GM06990 (cell line): ENCODE measurements around the gene RUFY4.

DNA sequence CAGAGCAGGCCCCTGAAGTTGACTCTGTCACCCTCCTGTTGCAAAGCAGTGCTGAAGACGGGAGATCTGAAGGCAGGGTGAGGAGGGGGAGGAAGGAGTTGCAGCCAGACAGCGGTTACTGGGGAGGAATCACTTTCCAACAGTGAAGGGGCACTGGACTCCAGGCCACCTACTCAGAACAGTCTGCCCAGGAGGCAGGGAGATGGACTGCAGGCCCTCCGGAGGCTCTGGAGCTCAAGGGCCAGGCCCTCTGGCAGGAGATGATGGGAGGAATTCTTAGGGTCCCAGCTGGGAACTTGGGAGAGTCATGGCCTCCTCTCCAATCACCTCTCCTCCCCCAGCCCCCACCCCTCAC, 67.7 kb downstream of the TNS1 start:
- RRBS, result no CpG with 5 or more reads among the region's 3 CpGs

- RRBS, result no CpG with 5 or more reads among the region's 12 CpGs
Observed at GRCh38 chr2:217951366-217952310, 51.2 kb downstream of the TNS1 start.

- RRBS, result no CpG with 5 or more reads among the region's 4 CpGs
Observed at GRCh38 chr2:217975120-217975546, 27.7 kb downstream of the TNS1 start.

GRCh38 chr2:217993834-217994219, 9.0 kb downstream of the TNS1 start:
- RRBS, result no CpG with 5 or more reads among the region's 3 CpGs

DNA sequence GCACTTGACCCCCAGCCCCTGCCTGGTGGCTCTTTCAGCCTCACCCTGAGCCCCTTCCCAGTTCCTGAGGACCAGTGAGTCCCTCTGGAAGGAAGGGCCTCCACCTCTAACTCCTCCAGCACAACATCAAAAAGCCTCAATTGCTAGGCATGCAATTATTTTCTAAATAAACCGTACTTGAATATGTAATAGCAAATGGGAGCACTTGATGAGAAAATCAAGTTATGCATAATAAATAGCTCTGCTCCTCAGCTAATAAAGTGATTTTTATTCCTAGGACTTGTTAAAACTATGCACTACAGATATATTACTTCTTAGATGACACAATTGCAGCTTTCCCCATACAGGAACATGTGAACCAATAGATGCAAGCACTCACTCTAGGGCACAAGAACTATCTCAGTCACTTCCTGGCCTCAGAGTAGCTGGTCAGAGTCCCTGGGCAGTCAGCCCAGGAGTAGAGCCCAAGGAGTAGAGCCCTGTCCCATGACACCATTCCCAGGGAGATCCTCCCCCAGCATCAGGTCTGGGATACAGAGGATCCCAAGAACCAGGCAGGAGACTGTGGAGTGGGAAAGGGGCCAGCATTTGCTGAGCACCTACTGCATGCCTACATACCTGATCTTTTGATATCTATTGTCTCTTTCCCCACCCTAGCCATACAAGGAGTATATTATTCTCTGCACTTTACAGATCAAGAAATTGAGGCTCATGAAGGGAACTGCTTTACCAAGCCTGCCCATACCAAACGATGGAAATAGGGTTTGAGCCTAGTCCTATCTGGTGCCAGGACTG, 2.7 kb downstream of the TNS1 start:
- RRBS, result no CpG with 5 or more reads among the region's 2 CpGs

- RRBS, result no CpG with 5 or more reads among the region's 6 CpGs
Observed at GRCh38 chr2:218063393-218063965, 5.6 kb upstream of the RUFY4 start.

- RRBS, result no CpG with 5 or more reads among the region's 19 CpGs
Observed at GRCh38 chr2:218068700-218069566, at the start of gene RUFY4. RUFY4 (plus strand) TSS chr2:218069253.

DNA sequence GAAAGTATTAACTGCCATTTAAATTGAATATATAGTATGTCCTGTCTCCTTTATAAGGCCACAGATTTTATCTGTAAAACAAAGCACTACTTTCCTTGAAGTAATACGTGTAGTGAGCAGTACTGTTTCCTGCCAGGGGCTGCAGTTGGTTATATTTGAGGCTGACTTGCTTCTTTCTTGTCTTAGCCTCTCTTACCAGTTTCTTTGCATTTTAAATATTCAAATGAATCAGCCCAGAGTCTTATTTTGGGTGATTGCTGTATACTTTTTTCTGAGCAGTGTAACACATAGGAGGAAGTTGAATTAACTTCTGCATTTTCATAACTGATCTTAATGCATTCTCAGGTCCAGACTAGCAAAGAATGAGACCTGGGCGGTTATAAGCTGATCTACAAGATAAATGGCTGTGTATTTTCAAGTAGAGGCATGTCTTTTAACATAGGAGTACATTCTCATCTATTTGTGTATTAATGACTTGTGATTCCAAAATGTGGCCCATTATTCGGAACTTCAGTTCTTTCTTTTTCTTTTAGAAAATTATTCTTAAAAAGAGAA, 1.8 kb downstream of the ARPC2 start:
- RRBS, result no CpG with 5 or more reads among the region's 3 CpGs

GRCh38 chr2:218225649-218226132, 8.7 kb downstream of the ARPC2 start:
- RRBS, result no CpG with 5 or more reads among the region's 2 CpGs

GRCh38 chr2:218246431-218246738, 14.4 kb upstream of the GPBAR1 start:
- RRBS, result no CpG with 5 or more reads among the region's 3 CpGs

DNA sequence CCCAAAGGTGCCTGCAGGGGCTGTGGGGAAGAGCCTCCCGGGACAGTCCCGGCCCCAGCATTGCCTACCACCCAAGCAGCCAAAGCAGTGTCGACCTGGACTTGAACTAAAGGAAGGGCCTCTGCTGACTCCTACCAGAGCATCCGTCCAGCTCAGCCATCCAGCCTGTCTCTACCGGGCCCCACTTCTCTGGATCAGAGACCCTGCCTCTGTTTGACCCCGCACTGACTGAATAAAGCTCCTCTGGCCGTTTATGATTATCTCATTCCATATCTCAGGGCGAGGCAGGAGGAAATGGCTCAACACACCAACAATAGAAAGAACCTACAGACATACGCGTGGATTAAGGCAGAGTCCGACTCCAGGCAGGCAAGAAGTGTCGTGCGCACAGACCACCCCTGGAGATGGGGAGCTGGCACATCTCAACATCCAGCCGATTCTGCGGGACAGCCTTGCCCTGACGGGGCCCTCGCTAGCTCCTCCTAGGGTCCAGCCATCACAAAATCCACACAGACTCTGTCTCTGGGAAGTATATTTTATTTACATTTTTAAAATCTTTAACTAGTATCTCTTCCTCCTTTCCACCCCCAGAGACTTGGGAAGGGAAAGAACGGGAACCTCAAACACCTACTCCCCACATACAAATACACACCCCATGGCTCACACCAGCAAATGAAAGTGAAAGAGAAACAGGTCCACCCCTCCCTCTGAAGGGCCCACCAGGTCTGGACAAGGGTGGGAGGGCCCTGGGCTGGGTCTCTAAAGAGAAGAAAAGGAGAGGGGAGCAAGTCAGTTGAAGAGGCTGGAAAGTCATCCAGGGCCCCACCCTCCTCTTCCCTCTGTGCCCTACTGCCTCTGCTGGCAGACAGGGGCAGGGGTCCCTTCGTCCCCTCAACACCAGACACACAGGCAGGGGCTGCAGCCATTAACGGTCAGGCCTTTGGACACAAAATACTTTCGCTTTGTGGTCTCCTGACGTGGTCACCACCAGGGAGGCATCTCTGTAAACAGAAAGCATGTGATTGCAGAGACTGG, 3.1 kb downstream of the GPBAR1 start:
- RRBS, result no CpG with 5 or more reads among the region's 22 CpGs

DNA sequence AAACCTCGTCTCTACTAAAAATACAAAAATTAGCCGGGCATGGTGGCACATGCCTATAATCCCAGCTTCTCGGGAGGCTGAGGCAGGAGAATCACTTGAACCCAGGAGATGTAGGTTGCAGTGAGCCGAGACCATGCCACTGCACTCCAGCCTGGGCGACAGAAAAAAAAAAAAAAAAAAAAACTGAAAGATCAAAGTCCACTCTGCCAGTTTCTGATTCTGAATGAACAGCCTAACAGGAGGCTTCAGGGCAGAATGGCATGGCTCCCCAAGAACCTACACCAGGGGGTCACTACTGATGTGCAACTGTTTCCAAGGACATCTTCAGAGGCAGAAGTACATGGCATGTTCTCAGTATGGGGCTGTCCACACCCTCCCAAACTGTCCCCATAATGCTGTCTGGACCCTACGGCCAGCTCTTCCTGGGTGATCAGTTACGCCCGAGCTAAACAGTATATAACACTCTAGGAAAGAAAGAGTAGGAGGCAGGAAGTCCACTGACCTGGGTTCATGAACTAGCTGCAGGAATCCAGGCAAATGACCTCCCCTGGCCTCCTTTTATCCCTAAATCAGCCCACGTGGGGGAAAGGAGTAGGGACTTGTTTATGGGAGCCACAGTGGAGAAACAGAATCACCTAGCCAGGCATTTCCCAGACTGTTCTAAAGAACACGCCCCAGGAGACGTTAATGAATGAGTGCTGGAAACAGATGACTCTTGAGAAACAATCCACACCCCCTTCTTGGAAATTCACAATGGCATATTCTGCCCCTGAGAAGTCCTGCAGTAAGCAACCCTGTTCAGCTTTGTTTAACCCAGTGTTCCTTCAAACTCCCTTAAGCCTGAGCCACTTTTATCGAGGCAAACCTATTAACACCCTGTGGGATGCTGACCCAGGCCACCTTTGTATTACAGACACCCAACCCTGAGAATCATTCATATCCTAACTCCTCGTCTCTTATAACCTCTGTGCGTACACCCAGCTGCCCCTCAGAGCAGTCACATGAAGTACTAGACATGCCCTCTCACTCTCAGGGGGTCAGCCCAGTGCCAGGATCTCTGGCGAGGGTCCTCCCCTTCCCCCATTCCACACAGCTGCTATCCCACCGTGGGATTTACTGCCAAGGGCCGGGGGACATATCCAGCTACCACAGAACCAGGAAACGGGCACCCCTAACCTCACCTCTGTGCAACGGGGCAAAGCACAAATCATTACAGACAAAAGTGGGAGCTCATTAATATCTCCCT, 2.4 kb downstream of the TMBIM1 start:
- RRBS, result no CpG with 5 or more reads among the region's 19 CpGs

GRCh38 chr2:218295000-218295576, 2.8 kb upstream of the TMBIM1 start:
- RRBS, result no CpG with 5 or more reads among the region's 10 CpGs

DNA sequence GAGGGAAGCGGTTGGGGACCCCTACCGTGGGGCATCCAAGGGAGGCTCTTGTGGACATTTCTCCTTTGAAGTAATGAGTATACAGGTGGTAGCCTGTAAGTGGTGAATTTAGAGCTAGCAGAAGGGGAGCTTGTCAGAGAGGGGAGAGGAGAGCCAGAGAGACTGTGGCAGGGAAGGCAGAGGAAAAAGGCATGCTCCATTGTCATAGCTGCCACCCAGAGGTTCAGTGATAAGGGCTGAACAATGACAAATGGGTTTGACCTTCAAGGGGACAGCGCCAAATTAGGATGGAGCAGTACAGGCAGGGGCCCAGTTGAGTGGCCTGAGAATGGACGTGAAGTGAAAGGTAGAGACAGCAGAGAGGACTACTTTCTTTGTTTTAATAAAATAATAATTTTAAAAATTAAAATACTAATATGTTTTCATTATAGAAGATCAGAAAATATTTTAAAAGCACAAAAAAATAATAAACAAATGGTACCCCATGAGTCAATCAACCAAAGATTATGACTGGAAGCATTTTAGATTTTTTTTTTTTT, 15.4 kb upstream of the TMBIM1 start:
- RRBS, result no CpG with 5 or more reads among the region's 4 CpGs

- RRBS, result 4% methylated on average over 33 of the region's 65 CpGs
Observed at GRCh38 chr2:218367614-218368342, 11.1 kb downstream of the CATIP start.

- RRBS, result no CpG with 5 or more reads among the region's 17 CpGs
Observed at GRCh38 chr2:218370167-218371582, 11.4 kb upstream of the SLC11A1 start.

DNA sequence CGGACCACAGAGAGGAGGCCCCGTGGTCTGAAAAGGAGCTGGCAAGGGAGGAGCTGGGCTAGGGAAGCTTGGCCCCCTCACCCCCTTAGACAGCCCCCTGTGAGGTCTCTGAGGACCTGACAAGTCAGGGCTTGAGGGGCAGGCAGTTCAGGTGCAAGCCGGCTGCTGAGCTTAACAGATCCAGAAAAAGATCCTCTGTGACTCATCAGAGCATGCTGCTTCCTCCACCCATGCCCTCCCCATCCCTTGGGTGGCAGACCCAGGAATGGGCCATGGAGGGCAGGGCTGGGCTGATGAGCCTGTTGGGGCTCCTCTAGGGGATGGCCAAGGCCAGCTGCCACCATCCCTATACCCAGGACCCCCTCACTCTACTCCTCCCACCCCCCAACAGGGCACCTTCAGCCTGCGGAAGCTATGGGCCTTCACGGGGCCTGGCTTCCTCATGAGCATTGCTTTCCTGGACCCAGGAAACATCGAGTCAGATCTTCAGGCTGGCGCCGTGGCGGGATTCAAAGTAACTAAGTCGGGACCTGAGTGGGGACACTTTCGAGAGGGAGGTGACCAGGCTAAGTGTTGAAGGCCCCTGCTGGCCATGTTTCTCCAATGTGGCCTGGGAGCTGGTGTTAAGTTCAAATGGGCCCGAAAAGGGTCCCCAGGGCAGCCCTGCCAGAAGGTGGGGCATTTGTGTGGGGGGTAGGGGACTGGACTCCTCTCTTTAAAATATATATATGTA, 1.9 kb downstream of the SLC11A1 start:
- RRBS, result no CpG with 5 or more reads among the region's 12 CpGs

DNA sequence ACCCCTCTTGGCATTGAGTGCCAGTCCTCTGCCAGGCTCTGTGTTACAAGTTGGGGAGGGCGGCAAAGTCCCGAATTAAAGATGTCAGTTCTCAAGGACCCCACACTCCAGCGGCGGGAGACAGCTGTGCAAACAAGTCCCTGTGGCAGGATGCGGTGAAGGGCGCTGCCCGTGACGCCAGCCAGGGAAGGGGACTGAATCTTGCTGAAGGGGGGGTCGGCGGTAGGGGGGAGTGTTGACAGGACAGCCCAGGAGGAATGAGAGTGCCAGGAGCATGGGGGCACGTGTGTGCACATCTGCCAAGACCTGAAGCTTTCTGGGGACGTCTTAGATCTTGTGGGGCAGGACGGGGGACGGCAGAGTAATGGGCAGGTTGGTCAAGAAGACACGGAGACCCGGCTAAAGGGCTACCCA, 2.9 kb upstream of the CTDSP1 start:
- RRBS, result no CpG with 5 or more reads among the region's 16 CpGs

DNA sequence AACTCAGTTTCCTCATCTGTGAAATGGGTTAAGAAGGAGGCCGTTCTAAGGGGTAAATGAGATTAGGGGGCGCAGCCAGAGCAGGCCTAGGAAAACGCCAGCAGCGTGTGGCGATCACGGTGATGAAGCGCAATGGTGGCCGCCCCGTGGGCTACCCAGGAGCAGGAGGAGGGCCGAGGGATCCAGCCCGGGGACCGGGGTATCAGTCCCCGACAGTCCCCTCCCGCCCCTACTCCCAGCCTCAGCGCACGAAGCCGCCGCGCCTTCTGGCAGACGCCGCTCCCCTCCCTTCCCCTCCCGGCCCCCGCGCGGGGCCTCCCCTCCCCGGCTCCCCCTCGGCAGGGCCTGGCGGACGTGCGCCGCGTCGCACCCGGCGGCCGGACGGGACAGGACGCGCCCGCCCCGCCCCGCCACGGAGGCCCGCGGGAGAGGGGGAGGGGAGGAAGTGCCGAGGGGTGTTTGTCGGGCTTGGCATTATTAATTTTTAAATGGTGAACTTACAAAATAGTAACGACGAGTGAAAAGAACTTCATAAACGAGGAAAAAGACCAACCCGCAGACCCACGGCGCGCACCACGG, 1.3 kb upstream of the CTDSP1 start:
- RRBS, result 7% methylated on average over 15 of the region's 55 CpGs

DNA sequence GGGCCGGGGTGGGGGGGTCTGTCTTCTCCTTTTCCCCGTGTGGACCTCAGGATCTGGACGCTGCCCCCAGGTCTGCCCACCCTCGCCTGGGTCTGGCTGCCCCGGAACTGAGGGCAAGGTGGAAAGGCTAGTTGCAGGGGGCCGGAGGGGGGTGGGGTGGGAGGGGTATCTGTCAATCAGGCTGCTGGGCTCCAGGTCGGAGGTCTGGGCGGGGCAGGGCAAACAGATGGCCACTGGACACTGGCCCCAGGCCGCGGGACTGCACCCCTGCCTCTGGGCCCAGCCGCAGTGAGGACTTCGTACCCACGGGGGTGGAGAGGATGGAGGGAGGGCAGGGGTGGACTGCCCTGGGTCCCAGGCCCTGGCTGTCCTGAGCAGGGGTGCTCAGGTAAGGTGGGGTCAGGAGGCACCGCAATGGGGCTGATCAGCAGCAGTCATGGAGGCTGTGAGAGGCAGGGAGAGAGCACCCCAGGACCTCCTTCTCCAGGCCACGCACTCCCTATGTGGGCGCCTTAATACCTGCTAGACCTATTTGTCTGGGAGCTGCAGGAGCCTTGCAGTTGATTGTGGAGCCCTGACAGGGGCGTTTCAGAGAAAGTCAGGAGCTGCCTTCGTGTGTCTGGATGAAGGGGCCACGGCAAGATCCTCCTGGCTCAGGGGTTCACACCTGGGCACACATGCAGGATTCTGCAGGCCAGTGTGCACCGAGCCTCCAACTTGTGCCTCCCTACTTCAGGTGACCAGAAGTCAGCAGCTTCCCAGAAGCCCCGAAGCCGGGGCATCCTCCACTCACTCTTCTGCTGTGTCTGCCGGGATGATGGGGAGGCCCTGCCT, 1.4 kb downstream of the CTDSP1 start:
- RRBS, result 6% methylated on average over 4 of the region's 23 CpGs